ENCODE results near the gene GDPD1.

DNA sequence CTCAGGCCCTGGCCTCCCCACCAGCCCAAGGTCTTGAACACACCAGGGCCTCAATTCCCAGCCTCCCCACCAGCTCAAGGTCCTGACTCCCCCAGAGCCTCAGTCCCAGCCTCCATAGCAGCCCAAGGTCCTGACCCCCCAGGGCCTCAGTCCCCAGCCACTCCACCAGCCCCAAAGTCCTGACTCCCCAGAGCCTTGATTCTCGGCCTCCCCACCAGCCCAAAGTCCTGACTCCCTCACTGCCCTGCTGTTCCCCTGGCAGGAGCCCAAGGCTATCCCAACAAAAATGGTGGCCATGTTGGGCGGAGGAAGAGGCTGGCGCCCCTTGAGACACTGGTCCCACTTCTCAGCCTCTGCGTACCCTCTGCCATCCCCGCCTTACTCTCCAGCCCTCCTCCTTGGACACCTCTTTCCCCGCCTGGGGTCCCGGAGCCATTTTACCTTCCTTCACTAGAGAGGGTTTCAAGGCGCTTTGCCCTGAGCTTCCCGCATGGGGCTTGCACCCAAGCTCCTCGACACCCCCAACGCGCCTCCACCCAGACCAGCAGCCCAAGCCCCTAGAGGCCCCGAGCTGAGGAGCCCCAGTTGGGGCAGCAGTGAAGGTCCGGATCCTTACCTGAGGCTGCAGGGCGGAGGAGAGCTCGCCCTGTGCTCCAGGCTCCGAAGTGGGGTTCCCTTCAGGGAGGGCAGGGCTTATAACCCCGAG, 3.4 kb upstream of the TSPOAP1 start:
- PRO-cap: unidirectional peak, minus-strand start at position 667 of the sequence

- PRO-cap: no peak
Observed at GRCh38 chr17:58387936-58388265, 29.4 kb downstream of the RNF43 start.

DNA sequence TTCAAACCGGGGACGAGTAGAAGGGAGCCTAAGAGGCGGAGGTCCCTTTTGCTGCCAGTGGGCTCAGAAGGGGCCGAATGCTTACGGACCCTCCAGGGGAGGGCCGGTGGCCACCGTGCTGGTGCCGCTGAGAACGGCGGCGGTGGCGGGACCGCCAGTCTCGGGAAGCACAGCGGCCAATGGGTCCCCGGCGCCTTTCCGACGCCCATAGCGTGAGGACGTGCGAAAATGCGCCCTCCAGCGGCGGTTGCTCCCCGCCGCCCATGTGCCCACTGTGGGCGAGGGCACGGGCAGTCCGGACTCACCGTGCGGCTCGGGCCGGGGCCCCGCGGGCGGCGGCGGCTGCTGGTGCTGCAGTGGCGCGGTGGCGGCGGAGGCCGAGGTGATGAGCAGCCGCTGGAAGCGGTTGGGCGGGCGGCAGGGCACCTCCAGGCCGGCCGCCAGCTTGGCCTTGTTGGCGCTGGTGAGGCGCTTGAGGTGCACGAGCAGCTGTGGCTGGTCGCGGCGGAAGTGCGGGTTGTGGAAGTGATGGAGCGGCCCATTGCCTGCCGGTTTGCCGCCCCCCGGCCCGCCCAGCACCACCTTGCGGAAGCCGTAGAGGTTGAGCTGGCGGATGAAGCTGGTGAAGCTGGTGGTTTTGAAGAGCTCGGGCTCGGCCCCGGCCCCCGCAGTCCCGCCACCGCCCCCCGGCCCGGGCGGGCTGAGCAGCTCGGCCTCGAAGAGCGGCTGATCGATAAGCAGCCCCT, 615 bp downstream of the HSF5 start:
- PRO-cap: no peak

DNA sequence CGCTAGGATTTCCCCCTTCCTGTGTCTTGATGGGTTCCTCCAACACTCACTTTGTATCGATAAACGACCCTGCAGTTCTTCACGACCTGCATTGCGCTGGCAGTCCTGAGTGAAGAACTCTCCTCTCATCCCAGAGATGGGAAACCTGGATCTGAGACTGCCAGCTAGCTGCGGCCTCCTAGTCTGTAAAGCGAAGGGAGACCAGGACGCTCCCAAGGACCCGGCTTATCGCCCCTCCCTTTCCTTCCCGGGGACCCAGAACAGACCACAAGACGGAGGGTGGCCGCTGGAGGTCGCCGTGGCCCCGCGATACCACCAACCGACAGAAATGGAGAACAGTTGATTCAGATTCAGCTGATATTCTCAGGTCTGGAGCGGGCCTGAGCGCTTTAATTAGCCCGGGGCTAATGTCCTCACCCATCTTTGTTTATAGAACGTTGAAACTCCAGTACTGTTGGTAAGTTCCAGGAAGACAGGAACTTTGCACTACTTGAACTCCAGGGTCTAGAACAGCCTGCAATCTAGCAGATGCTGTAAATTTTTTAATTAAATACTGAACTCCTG, 4.1 kb upstream of the MTMR4 start:
- PRO-cap: bidirectional peak, plus-strand start at position 347 of the sequence, minus-strand start at position 227 of the sequence

DNA sequence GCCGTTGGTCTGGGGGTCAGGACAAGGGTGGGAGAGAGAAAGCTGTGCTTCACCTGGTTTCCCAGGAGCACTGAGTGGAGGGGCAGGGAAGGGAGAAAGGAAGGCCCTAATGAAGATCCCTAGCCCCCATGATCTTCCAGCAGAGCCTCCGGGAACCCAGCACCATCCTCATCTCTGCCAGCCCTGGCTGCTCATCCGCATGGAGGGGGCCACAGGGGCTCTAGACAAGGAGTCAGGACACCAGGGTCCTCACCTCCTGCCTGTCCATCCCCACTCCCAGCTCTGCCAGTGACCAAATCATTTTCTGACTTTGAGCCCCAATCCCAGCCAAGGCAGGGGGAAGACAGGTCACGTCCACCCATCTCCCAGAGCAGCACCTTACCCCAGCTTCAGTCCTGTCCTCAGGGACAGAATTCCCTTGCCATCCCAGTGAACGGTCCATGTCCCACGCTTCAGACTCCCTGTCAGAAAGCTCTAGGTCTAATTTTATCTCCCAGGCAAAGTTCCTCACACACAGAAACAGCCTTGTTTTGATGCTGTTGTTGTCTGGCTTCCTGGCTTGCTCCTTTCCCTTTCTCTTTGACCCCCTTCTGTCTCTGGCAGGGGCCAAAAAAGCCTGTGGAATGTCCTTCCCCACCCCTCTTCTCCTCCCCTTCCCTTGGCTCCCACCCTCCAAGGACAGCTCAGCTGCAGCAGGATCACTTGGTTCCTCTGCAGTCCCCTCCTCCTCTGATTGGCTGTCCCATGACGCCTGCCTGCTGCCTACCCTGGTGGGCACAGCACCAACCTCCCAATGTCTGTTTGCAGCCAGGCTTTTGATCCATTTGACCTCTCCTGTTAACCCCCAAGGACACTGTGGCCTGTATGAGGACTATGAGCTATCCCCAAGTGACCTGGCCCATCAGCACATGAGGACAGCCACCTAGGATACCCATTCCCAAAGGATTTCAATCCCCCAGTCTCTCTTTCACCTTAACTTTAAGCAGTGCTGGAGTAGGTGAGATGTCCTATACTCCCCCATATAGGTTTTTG, 14.6 kb upstream of the MTMR4 start:
- PRO-cap: no peak

DNA sequence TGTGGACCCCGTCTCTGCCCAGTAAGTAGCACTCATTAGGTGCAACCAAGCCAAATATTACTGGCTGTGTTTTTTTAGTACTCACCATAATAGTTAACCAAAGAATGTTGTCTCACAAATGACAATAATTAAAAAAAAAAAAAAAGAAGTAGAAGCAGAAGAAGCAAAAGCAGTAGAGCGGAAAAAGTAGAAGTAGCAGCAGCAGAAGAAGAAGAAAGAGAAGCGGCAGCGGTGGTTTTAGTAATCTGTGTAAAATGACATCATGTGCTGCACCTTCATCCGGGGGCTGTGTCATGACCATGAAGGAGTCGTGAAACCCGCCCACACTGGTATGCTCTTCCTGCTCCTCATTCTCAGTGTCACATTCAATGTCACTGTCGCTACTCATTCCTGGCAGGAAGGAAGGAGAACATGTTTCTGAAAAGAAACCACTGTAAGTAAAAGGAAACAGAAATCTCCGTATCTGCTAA, 105.3 kb downstream of the TRIM37 start:
- PRO-cap: no peak

DNA sequence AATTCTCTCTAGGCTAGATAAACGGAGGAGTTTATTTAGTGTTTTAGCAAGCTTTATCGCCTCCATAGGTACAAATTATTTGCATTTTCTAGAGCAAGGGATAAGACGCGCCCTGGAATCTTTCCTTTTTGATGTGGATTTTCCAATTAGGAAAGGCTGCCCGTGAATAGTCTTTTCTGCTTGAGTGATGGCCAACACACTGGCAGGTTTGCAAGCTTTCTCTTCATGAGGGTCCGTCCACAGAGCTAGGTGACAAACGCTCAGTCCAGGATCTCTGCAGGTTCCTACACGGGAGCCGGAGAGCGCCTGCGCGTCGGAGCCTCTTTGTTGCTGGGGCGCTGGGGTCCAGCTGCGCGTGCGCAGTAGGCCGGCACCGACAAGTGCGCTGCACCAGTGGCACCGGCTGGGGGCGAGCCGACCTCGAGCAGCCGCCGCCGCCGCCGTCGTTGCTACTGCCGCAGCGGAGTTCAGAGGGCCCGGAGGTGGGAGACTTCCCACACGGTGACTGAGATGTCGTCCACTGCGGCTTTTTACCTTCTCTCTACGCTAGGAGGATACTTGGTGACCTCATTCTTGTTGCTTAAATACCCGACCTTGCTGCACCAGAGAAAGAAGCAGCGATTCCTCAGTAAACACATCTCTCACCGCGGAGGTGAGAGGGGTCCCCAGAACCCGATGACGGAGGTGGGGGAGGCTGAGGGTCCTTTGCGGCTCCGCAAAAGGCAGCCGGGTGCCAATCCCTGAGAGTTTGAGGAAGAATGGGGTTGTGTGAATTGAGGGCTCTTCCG, at the start of gene GDPD1:
TSS of gene GDPD1 (plus strand) at position 412 of the 788 bp plus-strand sequence.
- PRO-cap: unidirectional peak, plus-strand start at position 449 of the sequence

DNA sequence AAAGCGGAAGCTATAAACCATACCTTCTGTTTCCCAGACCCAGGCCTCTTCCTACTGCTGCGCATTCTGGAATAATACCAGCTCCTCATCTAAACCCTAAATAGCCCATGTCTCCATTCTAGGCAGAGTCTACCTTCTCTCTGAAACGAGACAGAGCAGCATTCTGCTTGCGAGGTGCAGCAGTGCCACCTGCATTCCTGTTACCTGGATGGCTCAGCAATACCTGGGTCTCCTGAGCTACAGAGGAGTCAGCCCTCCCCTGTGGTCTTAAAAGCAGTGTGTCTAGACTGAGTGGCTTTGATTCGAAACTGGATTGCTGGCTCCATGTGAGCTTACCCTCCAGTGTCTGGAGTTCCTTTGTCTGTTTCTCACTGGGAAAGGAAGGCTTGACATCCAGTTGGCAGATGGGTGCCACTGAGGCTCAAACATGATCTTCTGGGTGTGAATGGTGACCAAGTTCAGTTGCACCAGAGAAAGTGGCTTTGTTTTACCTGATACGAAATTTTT, 6.5 kb downstream of the YPEL2 start:
- PRO-cap: no peak

DNA sequence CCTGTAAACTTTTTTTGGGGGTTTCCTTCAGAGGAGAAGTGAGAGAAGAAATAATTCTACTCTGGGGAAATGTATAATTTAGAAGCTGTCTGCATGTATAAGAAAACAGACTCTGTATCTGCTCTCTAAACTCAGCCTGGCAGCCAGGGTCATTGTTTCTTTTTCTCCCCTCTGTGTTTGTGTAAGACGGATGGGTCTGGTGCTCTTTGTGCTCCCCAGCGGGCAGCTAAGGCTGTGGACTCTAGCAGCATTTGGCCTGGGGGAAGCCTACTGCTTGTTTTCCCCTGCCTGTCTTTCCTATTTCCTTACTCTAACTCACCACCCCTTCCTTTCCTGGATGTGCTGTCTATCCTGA, 19.2 kb downstream of the YPEL2 start:
- PRO-cap: no peak

GRCh38 chr17:59372104-59373018, 40.9 kb downstream of the YPEL2 start:
- PRO-cap: no peak

GRCh38 chr17:59378539-59379111, 47.2 kb downstream of the YPEL2 start:
- PRO-cap: no peak

- PRO-cap: no peak
Observed at GRCh38 chr17:59521368-59522019, 43.9 kb upstream of the DHX40 start.

- PRO-cap: no peak
Observed at GRCh38 chr17:59696997-59697471, 10.2 kb downstream of the PTRH2 start.

- PRO-cap: no peak
Observed at GRCh38 chr17:59762496-59762894, 55.0 kb downstream of the VMP1 start.

GRCh38 chr17:59783234-59783546, 75.7 kb downstream of the VMP1 start:
- PRO-cap: no peak

DNA sequence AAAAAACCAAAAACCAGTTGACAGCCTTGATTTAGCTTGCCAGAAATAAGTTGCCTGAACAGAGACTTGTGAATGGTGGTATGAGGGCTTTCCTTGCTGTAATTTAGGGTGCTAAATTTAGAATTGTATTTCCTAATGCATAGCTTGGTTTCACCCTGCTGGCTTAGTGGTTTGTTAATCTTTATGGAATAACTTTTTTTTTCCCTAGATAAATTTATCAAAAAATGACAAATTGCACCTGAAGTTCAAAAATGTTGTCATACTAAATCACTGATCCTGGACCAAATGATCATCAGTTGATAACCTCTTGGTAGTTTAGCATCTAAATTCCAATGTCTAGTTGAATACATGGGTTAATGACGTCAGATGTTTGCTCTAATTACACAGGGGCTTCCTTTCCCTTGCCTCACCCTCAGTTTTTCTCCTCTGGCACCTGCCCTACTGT, 1.2 kb downstream of the RPS6KB1 start:
- PRO-cap: no peak

DNA sequence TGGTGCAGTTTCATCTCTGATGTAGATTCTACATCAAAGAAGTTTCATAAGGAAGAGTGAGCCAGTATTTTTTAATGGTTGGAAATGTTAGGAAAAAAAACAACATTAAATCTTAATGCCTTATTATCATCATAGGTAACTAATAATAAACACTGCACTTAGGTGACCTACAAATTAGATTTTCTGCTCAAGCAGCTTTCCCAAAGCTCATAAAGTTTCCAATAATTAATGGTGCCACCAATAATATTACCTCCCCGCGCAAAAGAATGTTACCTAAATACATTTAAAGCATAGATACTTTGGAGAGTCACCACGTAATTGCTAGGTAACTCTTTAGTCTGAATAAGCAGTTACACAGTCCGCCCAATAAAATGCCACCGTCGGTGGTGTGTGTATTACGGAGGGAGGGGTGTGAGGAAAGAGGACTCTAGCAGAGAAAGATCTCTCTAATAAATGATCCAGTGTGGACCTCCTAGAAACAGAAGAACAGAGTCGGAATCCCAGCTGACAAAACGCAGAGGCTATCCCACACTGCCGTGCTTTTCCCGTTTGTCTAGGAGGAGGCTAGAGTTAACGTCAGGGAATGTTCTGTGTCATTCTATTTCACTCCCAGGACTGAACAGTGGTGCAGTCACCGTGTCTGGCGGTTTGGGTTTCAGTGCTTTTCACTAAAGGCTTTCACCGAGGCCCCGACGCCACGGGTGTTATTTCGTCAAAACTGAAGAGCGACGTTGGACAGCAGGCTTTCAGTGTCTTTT, 721 bp downstream of the RNFT1 start:
- PRO-cap: unidirectional peak, plus-strand start at position 481 of the sequence; bidirectional peak, plus-strand start at position 593 of the sequence, minus-strand start at position 506 of the sequence; bidirectional peak, plus-strand start at position 698 of the sequence, minus-strand start at position 720 of the sequence

GRCh38 chr17:60087992-60088586, 9.4 kb upstream of the HEATR6 start:
- PRO-cap: no peak

DNA sequence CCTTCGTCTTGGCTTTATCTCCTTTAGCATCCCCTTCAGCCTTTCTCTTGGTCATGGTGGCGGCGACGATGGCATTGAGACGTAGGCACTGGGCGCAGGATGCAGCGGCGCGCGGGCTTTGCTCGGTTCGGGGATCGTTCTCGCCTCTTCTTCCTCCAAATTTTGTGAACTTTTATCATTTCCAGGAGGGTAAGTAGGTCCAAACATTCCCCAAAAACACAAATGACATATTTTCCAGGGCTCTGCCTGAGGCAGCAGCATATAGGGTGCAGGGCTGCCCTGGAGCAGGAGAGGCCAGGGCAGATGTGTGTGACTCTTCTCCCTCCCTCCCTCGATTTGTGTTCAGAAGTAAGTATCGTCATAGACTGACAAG, 13.1 kb downstream of the CHCT1 start:
- PRO-cap: no peak

DNA sequence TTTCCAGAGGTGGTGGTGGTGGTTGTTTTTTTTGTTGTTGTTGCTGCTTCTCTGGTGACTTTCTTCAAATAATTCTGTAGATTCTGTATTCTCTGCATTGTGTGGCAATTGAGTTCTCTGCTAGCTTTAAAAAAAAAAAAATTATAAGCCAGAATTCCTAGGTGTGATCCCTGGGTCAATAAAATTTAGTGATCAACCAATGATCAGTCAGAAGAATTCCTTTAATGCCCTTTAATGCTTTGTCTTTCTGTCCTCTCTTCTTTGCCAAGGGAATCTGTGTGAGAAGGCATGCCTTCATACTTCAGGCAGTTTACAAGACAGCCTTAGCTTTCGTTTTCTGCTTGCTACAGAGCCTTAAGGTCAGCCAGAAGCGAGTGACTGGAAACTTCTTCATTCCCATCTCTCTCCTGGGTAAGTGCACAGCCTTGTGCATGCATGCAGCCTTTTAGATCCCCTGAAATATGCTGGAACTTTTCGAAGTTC, 23.0 kb upstream of the PPM1D start:
- PRO-cap: no peak

All from osteocyte (in vitro differentiated cells).